Bronchus fibroblast of lung (primary cell): ENCODE measurements around the gene CMTM1.

DNA sequence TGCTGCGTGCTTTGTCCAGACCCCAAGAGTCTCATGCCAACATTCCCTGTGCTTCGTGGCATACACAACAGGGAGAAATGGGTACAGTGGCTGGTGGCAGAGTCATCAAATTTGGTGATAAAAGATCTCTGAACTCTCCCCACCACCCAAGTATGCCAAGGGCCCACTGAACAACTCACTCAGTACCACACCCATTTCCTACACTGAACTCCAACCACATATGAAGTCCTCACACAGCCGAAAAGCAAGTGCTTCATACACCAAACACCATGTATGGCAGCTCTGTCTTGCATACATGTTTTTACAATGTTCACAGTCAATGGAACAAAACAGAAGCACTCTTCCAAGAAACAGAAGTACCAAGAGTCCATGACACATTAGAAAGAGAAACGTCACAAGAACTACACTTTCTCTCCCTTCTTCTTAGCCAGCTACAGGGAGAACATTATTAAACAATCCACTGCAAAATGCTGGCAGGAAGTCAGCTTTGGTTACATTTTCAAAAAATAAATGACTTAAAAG, 21.0 kb downstream of the CSNK2A2 start:
- RAMPAGE, long total RNA: no peak

GRCh38 chr16:58421497-58422018, 29.3 kb downstream of the GINS3 start:
- RAMPAGE, long total RNA: no peak

DNA sequence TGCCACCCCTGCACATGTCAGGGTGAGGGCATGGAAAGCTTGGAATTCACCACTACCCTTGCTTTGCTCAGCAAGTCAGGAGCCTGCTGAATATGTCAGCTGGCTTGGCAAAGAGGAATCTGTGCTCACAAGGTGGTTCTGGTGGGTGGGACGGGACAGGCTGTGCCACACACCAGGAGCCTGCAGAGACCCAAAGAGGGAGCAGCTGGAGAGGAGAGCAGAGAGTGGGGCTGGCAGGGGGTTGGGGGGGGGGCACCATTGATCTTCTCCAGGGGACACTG, 48.7 kb upstream of the NDRG4 start:
- RAMPAGE, long total RNA: no peak

GRCh38 chr16:58507135-58507544, 7.2 kb downstream of the NDRG4 start:
- RAMPAGE, long total RNA: no peak

GRCh38 chr16:58551511-58551900, 36.2 kb downstream of the SETD6 start:
- RAMPAGE, long total RNA: no peak

DNA sequence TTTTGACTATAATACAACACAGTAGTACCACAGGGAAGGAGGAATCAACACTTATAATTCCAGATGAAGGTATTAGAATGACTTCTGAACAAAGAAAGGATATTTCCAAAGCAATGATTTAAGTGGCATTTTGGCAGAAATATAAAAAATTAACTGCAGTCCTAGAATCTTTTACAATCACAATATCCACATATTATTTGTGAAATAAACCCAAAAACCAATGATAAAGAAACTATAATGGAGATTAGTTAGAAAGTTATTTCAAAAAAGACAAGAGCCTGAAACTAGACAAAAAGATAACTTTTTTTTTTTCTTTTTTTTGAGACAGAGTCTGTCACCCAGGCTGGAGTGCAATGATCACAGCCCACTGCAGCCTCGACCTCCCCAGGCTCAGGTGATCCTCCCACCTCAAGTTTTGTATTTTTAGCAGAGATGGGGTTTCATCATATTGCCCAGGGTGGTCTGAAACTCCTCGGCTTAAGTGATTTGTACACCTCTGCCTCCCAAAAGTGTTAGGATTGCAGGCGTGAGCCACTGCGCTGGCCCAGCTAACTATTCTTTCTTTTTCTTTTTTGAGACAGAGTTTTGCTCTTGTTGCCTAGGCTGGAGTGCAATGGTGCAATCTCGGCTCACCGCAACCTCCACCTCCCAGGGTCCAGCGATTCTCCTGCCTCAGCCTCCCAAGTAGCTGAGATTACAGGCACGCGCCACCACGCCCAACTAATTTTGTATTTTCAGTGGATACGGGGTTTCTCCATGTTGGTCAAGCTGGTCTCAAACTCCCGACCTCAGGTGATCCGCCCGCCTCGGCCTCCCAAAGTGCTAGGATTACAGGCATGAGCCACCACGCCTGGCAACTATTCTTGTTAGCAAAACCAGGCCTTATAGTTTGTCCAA, 8.7 kb downstream of the CNOT1 start:
- RAMPAGE, long total RNA: no peak

- RAMPAGE, long total RNA: no peak
Measured at GRCh38 chr16:58755980-58756268, 21.8 kb upstream of the GOT2 start.

DNA sequence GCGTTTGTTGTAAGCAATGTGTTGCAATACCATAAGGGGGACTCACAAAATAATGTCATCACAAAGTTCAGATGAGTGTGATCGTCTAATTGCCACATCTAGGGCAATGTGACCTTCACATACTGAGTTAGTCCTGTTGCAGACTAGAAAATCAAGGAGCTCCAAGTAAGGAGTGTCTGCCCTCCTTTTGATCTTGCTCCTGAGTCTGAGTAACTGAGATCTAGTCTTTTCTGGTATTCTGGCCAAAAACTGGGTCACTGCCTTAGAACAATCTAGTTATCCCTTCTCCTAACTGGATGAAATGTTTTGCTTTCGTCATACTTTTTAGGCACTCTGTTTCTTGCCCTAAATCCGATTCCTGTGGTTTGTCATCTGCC, 712.1 kb downstream of the CDH11 start:
- RAMPAGE, long total RNA: no peak

GRCh38 chr16:64991586-64992167, 130.2 kb downstream of the CDH11 start:
- RAMPAGE, long total RNA: no peak

GRCh38 chr16:65071325-65072278, 50.3 kb downstream of the CDH11 start:
- RAMPAGE, long total RNA: no peak

GRCh38 chr16:65118252-65118470, 3.7 kb downstream of the CDH11 start:
- RAMPAGE, long total RNA: no peak

GRCh38 chr16:65119797-65120473, 1.9 kb downstream of the CDH11 start:
- RAMPAGE, long total RNA: no peak

- RAMPAGE, long total RNA: no peak
Measured at GRCh38 chr16:65121596-65121765, 382 bp downstream of the CDH11 start.

DNA sequence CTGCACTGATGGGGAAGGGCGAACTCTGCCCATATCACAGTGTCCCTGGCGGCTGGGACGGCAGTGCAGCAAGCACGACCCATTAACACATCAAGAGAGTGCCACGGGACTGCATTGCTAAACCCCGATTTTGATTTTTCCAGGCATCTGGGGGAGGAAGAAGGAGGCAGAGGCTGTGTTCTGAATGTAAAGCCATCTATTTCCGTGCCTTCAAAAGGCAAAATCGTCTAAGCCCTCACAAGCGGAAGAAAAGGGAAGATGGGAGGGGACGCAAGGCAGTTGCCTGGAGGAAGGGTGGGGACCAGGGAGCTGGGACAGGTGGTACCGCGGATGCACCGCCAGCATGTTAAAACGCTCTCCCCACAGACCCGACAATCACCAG, 238.9 kb upstream of the CDH5 start:
- RAMPAGE, long total RNA: no peak

DNA sequence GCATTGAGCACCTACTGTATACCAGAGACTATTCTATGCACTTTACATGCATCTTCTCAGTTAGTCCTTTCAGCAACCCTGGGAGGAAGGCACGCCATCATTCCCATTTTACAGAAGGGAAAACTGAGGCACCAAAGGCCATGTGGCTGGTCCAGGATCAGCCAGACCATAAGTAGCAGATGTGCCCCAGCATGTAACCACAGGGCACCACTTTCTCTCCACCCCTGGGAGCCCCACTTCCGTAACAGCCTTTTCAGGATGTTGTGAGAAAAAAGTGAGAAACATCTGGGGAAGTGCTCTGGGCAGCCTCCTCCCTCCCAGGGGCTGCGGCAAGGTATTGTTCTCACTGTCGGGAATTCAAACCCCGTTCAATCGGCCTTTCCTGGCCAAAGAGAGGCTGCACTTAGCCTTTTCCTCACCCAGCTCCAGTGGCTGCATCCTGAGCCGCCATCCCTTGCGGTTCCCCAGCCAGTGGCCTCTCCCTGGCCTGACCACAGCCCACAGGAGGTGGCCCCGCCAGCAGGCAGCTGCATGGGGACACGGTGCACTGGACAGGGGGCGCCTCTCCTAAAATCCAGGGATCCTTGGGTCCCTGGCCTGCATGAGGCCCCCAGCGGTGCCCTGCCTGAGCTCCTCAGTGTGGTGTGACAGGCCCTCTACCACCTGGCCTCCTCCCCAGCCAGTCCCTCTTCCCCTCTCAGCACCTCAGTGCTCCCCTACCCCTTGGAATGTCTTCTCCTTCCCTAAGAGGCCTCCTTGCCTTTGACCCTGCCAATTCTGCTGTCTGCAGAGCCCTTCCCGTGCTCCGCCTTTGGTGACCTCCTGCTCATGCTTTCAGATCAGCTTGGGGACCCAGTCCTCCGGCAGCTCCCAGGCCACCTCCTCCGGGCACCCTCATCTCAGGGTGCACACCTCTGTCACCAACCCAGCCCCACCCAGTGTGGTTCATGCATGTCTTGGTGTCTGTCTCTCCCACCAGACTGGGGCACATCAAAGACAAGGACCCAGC, 5.6 kb upstream of the CDH5 start:
- RAMPAGE, long total RNA: no peak

DNA sequence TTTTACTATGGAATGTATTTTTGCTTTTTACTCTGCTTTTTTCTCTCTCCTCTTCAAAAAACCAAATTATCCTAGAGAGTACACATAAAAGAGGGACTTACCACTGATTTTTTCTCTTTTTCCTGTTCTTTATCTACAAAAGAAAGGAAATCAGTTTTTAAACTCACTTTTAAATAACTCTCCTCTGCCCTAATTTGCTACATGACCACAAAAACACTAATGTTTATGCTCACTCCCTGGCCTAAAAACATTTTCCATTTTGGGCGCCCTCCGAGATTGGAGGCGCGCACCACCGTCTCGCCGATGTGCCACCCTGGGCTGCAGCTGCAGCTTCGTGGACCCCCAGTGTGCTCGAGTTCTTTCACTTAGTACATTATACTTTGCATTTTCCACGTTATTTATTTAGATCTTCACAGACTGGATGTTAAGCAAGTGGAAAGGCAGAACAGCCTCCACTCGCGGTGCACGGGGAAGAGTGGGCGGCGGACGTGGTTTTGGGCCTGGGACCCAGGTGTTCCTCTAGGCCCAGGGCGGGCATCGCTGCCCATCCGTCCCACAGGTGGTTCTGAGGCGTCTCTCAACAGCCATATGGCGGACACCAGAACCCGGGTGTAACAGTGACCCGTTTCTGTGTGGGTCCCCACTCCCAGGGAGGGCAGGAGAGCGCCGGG, 910 bp downstream of the TK2 start:
- RAMPAGE, long total RNA: no peak

GRCh38 chr16:66565766-66566988, at the start of gene CMTM1:
CMTM1 (plus strand) TSS chr16:66566439.
- RAMPAGE, long total RNA: no peak

DNA sequence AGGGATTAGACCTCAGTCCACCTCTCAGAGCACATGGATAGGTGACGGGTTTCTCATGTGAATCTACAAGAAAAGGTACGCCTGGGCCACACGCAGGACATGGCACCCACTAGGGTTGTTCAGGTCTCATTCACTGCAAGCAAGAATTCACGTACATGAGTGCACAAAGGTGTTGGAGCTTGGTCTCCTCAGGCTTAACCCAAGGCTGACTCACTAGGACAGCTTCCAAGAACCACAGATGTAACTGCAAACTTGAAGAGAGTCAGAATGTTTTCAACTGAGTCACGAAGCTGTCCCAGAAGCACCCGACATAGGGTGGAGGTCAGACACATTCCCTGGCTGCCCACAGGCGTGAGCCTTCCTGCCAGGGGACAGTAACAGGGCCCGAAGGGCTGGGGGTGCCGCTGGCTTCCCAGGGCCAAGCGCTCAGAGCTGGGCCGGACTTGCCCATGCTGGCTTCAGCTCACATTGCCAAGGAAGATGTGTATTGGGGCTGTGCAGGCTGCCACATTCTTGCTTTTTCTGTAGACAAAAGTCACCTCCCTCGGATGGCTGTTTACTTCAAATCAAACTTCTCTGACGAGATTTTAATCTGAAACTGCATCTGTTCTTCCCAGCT, 14.1 kb downstream of the CMTM3 start:
- RAMPAGE, long total RNA: no peak

DNA sequence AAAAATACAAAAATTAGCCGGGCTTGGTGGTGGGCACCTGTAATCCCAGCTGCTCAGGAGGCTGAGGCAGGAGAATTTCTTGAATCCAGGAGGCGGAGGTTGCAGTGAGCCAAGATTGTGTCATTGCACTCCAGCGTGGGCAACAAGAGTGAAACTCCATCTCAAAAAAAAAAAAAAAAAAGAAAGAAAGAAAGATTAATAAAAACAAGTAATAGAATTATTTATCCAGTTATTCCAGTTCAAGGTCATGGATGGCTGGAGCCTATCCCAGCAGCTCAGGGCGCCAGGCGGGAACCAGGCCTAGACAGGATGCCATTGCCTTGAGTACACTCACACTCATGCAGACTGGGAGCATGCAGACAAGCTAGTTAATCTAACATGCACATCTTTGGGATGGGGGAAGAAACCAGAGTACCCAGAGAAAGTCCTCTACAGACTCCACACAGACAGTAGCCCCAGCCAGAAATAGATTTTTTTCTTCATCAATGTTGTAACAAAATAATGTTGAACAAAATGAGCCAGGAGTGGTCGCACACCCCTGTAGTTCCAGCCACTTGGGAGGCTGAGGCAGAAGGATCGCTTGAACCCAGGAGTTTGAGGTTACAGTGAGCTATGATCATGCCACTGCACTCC, 17.9 kb downstream of the PDP2 start:
- RAMPAGE, long total RNA: no peak

GRCh38 chr16:66902822-66903614, 15.7 kb downstream of the CDH16 start:
- RAMPAGE, long total RNA: no peak